Prostate gland (tissue), 2 donors: ENCODE measurements around a stretch of chr20.

GRCh38 chr20:51562382-51563339 is 20.1 kb upstream of the NFATC2 start:
- PRO-cap, result bidirectional peak, plus-strand start at chr20:51563068, minus-strand start at chr20:51562800
- RAMPAGE, long total RNA, 2 experiments, result no peak in any of the 2 experiments

DNA sequence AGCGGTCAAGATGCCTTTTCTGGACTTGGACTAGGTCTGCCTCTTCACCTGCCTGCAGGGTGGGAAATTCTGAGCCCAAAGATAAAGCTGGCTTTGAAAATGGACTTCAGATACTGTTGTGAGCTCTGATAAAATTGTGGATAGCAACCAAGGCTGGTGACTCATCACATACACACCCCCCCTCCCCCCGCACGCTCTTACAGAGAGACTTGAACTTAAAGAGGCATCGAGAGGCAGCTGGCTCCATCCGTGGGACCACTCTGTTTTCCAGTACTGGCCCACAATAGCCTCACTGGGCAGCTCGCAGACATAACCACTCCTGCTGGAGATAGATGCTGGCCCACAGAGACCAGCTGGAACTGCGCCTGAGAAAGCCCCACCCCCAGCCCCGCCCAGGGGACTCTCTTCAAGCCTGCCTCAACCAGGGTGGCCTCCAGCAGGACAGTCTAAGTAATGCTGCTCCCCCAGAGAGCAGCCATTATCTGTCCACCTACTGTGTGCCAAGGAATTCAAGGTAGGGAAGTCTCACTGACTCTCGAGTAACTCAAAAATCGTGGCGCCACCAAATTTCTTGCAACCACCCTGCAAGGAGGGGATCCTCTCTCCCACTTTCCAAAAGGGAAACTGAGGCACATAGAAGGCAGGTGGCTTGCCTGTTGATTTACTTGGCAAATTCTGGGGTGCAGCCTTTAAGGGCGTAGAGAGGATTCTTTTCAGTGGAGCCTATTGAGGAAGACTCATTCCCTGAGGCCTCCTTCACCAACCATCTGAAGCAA is 21.4 kb upstream of the NFATC2 start:
- PRO-cap, result no peak
- RAMPAGE, long total RNA, 2 experiments, result no peak in any of the 2 experiments

- PRO-cap, result no peak
- RAMPAGE, long total RNA, 2 experiments, result no peak in any of the 2 experiments
These were observed 86.5 kb upstream of the NFATC2 start for GRCh38 chr20:51628905-51629439.

DNA sequence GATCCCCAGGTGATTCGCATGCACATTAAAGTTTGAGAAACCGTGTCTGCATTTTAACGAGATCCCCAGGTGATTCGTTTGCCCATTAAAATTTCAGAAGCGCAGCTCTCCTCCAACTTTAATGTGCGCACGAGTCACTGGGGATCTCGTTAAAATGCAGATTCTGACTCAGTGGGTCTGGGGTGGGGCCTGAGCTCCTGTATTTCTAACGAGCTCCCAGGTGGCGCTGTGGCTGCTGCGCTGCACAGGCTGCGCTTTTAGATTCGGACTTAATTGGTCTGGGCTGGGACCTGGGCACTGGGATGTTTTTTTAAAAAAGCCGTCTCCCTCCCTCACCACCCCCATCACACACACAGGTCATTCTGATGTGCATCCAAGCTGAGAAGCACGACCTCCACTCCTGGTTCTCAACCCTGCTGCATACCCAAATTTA is 86.0 kb downstream of the ZFP64 start:
- PRO-cap, result unidirectional peak, minus-strand start at position 127 of the sequence
- RAMPAGE, long total RNA, 2 experiments, result no peak in any of the 2 experiments

DNA sequence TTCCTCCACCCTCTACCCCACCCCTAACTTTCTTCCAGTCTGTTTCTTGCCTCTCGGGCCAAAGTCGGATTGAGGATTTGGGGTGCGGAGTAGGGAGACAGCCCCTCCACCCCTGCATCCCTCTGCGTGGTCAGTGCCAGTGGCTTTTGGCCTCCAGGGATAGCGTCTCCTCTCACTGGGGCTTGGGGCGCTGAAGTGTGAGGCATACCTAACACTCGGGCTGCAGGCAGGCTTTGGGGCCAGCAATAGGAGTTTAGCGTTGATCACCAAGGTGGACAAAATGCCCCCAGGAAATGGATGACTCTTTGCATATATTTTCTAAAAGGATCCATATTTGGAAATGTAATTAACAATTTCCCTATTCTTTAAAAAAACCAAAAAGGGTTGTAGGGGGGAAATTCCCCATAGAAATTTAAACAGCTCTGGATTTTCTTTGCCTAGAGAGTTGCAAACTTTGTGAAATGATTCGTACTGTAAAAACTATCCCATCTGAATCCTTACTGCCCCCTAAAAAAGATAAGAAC is 1.5 kb downstream of the TSHZ2 start:
- PRO-cap, result no peak
- RAMPAGE, long total RNA, 2 experiments, result no peak in any of the 2 experiments

DNA sequence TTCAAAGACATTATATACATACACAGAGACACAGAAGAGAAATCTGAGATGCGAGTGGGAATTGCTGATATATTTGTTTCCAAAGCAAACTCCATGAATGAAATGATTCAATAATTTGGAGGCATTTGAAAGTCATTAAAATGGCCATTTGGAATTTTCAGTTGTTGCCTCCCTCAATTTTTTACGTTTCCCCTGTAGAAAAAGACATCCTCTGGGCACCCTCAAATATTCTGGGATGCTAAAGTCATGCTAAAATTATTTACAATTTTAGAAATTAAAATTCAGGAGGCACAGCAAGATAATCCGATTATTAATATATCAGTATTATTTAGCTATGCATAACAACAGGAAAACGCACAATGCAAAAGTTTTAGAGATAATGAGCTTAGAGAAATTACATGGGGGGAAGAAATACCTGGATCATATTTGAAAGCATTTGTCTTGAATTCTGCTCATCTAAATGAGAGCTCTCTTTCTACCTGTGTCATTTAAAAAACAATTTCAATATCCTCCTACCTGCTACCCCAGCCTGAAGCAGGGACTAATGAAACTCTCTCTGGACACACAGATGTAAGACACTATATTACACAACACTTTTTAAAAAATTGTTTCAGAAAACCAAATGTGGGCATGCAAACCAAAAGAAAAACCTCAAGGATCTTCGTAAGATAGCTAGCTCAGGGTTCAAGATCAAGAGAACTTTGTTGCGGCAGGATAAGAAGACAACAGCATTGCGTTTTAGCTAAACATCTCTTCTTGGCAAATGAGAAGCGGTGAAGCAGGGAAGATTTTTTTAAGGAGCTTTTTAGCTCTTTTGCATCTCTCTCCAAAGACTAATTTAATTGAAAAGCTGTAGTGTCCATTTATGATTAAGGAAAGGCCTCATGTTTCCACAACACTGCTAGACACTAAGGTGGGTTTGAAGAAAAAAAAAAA is 7.6 kb downstream of the TSHZ2 start:
- PRO-cap, result no peak
- RAMPAGE, long total RNA, 2 experiments, result no peak in any of the 2 experiments

- PRO-cap, result no peak
- RAMPAGE, long total RNA, 2 experiments, result no peak in any of the 2 experiments
These were observed 161.5 kb downstream of the TSHZ2 start for GRCh38 chr20:53133692-53134111.

DNA sequence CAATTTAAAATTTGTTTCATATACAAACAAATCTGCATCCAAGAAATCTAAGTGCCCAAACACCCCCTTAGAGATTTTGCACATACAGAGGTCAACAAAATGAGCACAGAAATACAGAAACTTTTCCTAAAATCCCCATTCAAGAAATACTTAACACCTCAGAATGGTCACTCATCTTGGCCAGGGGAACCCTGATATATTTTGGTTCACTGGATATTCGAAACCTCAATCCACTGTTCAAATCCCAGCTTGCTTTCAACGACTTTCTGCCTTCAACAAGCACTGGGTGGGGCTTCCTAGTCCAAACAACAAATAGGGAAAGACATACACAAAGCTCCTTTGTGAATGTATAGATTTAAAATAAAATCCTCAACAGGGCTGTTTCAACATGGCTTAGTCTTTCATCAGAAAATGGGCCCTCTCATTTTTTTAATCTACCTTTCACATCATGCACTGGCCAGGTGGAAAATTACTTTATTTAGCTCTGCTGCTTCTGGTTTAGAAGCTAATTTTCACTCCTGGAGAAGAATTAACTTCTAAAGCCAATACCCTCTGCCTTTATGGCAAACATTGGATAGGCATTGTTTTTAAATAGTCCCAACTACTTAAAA is 9.9 kb downstream of the ZNF217 start:
- PRO-cap, result no peak
- RAMPAGE, long total RNA, 2 experiments, result no peak in any of the 2 experiments

DNA sequence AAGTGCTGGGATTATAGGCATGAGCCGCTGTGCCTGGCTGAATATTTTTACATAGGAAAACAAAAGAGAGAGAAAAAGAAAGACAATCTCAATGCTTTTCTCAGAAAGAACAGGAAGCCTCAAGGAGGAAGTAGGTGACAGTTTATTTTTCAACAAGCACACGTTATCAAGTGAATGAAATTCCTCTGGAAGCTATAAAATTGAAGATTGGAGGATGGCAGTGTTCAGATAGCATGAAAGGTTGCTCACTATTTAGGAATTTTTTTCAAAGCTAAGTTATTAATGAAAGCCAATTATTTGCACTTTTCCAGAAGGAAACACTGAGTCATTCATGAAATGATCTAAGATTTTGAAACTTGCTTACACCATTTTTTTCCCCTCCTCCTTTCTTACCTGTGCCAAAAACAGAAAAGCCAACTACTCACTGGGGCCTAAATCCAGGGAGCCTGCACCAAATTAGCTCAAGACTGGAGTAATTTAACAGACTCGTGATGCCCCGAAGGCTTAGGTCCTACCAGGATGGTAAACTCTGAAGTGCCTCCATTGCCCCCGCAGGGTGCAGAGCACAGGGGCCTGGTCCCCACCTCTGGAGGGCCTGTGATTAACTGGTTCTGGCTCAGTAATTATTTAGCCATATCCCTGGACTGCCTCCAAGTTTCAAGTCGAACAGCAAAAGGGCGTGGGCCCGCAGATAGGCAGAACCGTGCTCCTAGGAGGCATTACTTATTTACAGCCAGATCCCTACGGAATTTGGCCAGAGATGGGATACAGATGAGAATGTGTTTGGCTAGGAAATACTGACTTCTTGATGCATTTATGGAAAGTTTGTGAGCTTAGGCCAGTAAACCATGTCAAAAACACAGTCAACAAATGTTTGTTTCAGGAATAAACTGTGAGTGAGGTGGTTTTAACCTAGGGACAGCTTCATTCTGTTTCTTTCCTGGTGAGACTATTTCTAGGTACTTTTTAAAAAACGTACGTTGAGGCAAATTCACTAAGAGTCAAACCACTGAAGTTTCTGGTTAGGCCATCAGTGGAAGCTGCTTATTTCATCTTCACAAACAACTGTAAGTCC is 28.1 kb upstream of the ZNF217 start:
- PRO-cap, result no peak
- RAMPAGE, long total RNA, 2 experiments, result no peak in any of the 2 experiments

- PRO-cap, result no peak
- RAMPAGE, long total RNA, 2 experiments, result no peak in any of the 2 experiments
These were observed 84.5 kb upstream of the ZNF217 start for GRCh38 chr20:53678008-53678584.

- PRO-cap, result no peak
- RAMPAGE, long total RNA, 2 experiments, result no peak in any of the 2 experiments
These were observed 159.0 kb upstream of the ZNF217 start for GRCh38 chr20:53752475-53753174.

GRCh38 chr20:53754390-53755007 is 160.9 kb upstream of the ZNF217 start:
- PRO-cap, result no peak
- RAMPAGE, long total RNA, 2 experiments, result no peak in any of the 2 experiments

DNA sequence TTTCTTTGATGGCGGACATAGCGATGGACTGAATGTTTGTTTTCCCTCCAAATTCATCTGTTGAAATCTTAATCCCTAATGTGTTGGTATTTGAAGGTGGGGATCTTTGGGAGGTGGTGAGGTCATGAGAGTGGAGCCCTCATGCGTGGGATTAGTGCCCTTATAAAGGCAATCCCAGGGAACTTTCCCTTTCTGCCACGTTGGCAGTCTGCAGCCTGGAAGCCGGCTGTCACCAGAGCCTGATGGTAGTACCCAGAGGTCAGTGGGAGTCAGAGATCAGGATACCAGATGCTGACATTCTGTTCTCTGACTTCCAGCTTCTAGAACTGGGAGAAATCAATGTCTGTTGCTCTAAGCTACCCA is 173.5 kb upstream of the ZNF217 start:
- PRO-cap, result no peak
- RAMPAGE, long total RNA, 2 experiments, result no peak in any of the 2 experiments

- PRO-cap, result no peak
- RAMPAGE, long total RNA, 2 experiments, result no peak in any of the 2 experiments
These were observed 194.8 kb downstream of the BCAS1 start for GRCh38 chr20:53875550-53876116.

- PRO-cap, result no peak
- RAMPAGE, long total RNA, 2 experiments, result no peak in any of the 2 experiments
These were observed 185.7 kb downstream of the BCAS1 start for GRCh38 chr20:53884723-53884967.

- PRO-cap, result no peak
- RAMPAGE, long total RNA, 2 experiments, result no peak in any of the 2 experiments
These were observed 147.5 kb downstream of the BCAS1 start for GRCh38 chr20:53922770-53923459.

DNA sequence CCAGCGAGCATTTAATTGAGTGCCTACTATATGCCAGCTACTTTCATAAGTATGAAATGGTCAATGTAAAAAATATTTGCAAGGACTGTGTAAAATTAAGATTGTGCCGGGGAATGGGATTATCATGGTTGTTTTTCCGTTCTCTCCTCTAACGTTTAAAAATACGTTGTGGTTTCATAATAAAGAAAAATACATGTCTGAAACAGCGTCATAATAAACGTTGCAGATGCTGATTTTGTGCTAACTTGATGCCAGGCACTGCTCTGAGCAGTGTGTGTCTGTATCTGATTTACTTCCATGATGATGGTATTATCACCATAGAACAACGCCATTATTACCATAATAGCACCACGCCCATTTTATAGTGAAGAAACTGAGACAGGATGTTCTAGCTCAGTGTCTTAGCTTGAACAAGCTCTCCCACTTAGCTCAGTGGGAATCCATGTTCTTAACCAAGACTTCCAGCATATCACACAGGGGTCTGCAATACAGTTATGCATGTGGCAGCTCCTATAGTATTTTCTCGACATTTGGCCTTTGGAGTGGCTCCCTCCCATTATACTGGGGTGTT is 144.5 kb downstream of the BCAS1 start:
- PRO-cap, result no peak
- RAMPAGE, long total RNA, 2 experiments, result no peak in any of the 2 experiments

- PRO-cap, result no peak
- RAMPAGE, long total RNA, 2 experiments, result no peak in any of the 2 experiments
These were observed 16.3 kb upstream of the BCAS1 start for GRCh38 chr20:54086513-54087198.

GRCh38 chr20:54133356-54133918 is 40.3 kb downstream of the CYP24A1 start:
- PRO-cap, result no peak
- RAMPAGE, long total RNA, 2 experiments, result no peak in any of the 2 experiments

DNA sequence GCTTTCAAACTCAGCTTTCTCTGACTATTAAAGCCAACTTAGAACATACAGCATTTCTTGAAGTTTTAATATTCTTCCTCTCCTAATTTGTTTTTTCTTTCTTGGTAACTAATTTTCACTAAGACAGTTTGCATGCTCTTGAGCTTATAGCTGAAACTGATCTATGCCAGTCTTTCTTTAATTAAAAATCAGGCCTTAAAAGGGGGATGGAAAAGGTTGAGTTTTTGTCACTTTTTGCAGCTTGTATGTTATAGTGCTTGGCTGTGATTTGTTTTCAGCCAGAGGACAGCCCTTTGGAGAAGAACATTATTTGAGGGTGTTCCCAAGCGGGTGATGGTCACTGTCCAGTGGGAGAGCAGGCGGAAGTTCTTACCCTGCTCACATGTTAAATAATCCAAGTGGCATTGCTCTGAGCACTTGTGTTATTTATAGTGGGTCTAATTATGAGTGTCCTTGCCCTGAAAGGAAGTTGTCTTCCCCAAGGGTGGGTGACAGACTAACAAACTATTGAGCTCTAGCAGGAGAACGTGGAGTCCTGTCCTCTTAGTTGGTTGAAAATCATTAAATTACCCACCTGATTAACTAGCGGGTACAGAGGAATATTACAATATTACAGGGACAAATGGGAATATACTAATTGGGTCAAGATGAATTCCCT is 49.4 kb downstream of the DOK5 start:
- PRO-cap, result no peak
- RAMPAGE, long total RNA, 2 experiments, result no peak in any of the 2 experiments